ENCODE measurements around the genes FOXJ2 and M6PR.

GRCh38 chr12:7131649-7132121 lies 1.5 kb downstream of the CLSTN3 start:
- RRBS: no CpG with 5 or more reads among the region's 6 CpGs

GRCh38 chr12:7155146-7156234 lies 25.3 kb downstream of the CLSTN3 start:
- RRBS: no CpG with 5 or more reads among the region's 20 CpGs

DNA sequence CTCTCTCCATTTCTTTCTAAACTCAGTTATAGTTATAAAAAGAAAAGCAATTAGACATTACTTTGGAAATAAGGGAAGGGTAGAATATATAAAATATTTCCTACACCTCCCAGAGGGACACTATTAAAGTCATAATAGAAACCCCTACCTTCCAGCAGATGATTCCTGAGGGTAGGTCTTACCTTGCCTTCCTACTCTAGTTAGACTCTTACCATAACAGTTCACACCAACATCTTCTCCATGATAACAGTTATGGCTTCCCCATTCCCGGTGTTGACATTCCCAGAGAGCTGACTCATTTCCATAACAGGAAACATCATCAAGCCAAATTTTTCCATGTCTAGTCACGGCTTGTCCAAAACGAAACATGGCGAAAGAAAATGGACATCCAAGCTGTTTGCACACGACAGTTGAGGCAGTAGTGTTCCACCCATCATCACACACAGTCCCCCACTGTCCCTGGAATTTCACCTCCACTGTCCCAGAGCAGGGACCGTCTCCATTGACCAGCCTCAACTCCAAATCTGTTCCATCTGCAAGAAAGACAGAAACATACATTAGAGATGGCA lies 10.7 kb downstream of the CD163L1 start:
- RRBS: no CpG with 5 or more reads among the region's 6 CpGs

GRCh38 chr12:7695449-7695600 lies 250 bp downstream of the GDF3 start:
- RRBS: no CpG with 5 or more reads among the region's 9 CpGs

DNA sequence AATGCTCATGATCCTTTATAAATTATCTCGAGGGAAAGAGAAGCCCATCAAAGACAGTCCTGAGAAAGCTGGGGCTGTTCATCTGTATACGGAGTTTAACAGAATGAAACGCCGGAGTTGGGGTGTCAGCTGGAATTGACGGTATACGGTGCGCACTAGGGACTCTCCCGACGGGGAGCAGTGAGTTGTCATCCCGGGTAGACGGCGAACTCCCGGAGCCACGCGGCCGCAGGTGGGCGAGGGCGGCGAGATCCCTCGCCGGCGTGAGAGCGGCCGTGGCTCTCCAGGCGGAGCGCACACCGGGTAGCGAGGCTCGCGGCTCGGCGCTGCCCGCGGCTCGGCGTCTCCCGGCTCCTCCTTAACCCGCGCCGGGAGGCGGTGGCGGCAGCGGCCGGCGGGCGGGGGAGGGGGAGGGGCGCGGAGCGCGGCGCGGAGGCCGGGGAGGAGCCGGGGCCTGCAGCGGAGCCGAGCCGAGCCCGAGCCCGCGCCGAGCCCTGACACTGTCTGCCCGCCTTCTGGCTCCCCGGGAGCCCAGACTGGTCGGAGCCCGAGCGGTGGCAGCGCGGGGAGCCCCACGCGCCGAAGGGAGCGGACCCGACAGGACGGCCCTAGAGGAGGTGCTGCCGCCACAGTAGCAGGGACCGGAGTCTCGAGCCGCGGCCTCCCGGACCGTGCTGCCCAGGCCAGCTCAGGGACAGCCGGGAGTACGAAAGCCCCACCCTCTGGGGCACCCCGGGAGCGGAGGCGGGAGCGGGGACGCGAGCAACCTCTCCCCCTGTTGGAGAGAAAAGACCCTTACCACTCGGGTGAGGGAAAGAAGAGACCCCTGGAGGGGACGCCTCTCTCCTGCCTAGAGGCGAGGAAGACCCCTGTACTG lies at the start of gene FOXJ2:
FOXJ2 (plus strand) TSS at position 457 of the 877 bp plus-strand sequence.
- RRBS: 1% methylated on average over 48 of the region's 92 CpGs

DNA sequence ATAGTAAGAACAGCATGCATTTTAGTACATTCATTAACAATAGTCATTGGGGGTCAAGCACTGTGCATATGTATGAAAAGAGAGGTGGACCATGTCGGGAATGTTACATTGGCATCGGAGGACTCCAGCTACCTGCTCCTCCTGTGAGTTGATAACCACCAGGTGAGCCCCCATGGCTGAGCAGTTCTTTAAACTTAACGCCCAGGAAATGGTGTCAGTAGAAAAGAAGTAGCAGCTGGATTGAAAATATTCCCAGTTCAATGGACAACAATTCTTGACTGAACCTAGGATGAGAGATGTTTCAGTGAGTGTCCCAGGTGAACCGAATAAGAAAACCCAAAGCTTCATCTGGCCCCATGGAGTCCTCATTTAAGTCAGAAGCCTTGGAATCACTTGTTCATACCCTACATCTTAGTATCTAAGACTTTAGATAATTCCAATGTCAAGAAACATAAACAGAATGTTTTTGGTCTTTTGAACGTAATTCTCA lies 3.7 kb downstream of the CLEC4E start:
- RRBS: no CpG with 5 or more reads among the region's 5 CpGs

DNA sequence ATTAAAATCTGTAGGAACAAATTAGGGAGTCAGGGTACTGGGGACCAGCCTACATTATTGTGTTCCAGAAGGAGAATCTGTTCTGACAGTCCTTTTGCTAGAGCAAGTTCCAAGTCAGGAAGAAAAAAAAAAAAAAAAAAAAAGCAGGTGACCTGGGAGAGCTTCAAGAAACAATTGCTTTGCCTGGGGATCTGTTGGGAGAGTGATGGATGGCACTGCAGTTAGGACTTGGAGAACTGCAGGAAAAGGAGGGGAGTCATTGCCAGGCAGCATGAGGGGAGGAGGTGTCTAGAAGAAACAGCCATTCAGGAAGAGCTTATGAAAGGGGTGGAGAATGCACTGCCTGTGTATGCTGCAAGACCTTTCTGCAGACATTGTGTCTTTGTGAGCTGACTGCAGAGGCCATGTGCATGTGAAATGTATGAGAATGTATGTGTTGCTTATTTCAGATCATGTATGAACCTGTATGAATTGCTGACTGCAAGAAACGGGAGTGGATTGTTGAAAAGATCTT lies 10.0 kb upstream of the RIMKLB start:
- RRBS: no CpG with 5 or more reads among the region's 1 CpG

GRCh38 chr12:8949118-8950243 lies at the start of gene M6PR:
TSS of gene M6PR (minus strand) at chr12:8949645.
- RRBS: under 1% methylated on average over 15 of the region's 73 CpGs

DNA sequence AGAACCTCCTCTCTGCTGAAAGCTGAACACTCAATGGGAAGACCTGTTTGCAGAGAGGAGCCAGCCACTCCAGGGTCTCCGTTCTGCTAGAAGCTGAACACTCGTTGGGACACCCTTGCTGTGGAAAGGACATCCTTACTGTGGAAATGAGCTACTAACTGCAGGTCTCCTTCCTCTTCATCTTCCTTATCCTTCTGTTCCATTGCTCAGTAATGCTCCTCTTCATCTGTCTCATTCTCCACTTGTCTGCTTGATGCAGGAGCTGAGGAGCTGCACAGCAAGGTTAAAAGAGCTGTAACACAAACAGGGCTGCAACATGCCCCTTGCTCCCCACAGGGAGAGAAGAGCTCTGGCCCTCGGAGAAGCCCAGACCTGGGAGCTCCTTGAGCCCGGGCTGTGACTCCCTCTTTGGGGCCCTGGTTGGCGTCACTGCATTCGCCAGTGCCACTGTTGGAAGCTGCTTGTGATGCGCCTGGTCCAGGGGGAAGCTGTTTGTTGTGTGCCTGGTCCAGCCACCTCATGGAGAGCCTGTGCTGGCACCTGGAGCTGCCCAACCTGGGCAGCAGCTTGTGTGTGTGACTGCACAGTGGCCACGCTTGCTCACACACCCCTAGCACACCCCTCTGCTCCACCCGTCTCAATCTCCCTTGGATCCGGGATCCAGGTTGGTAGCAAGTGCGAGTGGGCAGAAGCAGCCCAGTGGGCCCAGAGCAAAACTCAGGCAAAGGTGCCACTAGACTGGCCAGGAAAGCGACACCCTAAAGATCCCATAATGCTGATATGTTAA lies 49.6 kb downstream of the A2M start:
- RRBS: no CpG with 5 or more reads among the region's 12 CpGs

DNA sequence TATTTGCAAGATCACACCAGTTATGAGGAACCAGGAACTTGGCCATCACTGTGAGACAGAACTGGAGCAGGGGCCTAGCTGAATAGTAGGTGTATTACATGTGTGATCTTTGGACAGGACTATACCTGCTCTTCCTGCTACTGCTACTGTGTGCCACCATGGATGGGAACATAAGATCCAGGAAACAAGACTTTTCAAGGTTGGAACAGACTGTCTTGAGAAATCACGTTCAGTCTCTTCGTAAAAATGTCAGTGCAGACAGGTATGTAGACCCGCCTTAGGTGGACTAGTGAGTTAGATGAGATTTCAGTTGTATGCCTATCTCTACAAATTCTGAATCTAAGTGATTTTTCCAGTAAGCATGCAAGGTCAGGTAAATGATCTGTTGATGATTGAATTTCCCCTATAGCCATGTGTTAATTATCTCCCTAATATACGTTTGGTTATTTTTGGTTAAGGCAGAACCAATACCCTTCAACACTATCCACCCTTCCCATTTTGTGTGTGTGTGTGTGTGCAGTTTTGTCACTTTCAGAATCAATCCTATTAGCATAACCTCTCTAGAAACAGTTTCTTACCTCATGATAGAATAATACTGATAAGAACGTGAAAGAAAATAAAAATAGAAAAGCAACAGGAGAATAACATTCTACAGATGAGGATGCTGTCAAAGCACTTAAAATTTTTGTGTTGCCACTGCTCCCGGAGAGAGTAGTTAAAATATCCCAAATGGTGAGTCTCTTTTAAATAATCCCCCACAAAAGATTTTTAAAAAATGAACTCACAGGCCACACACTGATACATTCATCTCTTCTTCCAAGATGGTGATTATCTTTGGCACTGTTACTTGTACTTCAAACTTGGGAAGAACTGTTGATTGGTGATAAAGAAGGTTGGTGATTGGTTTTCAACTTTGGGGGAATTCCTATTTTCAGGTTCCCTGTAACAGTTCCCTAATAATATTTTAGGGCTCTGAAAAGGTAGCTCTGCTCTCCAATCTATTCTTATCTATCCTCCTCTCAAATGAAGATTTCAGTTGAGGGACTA lies 6.9 kb downstream of the A2M start:
- RRBS: no CpG with 5 or more reads among the region's 6 CpGs

DNA sequence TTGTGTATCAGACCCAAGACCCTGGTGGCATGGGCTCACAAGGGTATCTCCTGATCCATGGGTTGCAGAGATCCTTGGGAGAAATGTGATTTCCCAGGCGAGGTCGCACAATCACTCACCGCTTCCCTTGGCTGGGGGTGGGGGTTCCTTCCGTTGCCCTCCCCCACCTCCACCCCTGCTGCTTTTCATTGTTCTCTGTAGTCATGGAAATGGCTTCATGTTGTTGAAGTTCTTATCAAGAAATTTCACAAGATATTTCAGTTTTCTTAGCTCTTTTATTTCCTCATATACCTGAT lies 40.9 kb downstream of the PZP start:
- RRBS: no CpG with 5 or more reads among the region's 4 CpGs

GRCh38 chr12:9169887-9170612 lies 38.1 kb downstream of the PZP start:
- RRBS: no CpG with 5 or more reads among the region's 12 CpGs

- RRBS: no CpG with 5 or more reads among the region's 22 CpGs
Measured at GRCh38 chr12:9284177-9284930, 76.2 kb upstream of the PZP start.

DNA sequence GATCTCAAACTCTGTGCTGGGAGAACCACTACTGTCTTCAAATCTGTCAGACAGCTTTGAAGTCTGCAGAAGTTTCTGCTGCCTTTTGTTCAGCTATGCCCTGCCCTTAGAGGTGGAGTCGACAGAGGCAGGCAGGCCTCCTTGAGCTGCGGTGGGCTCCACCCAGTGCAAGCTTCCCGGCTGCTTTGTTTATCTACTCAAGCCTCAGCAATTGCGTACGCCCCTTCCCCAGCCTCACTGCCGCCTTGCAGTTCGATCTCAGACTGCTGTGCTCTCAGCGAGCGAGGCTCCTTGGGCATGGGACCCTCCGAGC lies 25.0 kb upstream of the KLRB1 start:
- RRBS: no CpG with 5 or more reads among the region's 10 CpGs

DNA sequence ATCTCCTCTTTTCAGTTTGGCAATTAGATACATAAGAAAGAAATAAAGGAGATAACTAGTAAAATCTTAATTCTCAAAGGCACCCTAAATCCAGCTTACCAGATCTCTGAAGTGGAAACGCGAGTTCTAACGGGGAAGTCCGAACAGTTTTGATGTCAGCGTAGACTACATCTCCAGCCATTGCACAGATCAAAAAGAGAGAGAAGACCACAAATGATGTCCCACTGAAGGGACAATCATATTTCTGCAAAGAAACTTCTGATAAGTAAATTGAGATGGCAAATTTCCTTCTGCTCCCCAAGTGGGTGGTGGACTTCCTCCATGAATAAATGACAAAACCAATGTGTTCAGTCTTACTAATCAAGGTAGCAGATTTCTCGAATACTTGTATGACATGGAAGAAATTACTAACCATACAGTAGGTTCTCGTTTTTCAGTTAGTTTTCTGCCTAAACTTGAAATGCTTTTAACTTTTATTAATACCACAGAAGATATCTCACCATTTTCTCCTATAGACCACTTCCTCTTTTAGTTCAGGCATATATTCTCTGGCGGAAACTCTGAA lies 27.8 kb downstream of the CD69 start:
- RRBS: no CpG with 5 or more reads among the region's 8 CpGs

DNA sequence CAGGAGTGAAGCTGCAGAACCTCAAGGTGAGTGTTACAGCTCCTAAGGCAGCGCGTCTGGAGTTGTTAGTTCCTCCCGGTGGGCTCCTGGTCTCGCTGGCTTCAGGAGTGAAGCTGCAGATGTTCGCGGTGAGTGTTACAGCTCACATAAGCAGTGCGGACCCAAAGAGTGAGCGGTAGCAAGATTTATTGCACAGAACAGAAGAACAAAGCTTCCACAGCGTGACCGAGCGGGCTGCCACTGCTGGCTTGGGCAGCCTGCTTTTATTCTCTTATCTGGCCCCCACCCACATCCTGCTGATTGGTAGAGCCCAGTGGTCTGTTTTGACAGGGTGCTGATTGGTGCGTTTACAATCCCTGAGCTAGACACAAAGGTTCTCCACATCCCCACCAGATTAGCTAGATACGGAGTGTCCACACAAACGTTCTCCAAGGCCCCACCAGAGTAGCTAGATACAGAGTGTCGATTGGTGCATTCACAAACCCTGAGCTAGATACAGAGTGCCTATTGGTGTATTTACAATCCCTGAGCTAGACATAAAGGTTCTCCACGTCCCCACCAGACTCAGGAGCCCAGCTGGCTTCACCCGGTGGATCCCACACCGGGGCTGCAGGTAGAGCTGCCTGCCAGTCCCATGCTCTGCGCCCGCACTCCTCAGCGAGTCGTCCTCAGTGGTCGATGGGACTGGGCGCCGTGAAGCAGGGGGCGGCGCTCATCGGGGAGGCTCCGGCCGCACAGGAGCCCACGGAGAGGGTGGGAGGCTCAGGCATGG lies 21.6 kb downstream of the CD69 start:
- RRBS: no CpG with 5 or more reads among the region's 31 CpGs

GRCh38 chr12:9741743-9742371 lies 18.8 kb downstream of the CD69 start:
- RRBS: no CpG with 5 or more reads among the region's 6 CpGs

GRCh38 chr12:9754171-9754768 lies 6.4 kb downstream of the CD69 start:
- RRBS: no CpG with 5 or more reads among the region's 3 CpGs

- RRBS: no CpG with 5 or more reads among the region's 5 CpGs
Measured at GRCh38 chr12:9757256-9758070, 3.2 kb downstream of the CD69 start.

GRCh38 chr12:9773239-9774067 lies 12.8 kb upstream of the CD69 start:
- RRBS: no CpG with 5 or more reads among the region's 3 CpGs

Measured in SK-N-MC (cell line).